Spleen (tissue), 7 donors: Measurements from ENCODE around the genes LSM5 and AVL9.

DNA sequence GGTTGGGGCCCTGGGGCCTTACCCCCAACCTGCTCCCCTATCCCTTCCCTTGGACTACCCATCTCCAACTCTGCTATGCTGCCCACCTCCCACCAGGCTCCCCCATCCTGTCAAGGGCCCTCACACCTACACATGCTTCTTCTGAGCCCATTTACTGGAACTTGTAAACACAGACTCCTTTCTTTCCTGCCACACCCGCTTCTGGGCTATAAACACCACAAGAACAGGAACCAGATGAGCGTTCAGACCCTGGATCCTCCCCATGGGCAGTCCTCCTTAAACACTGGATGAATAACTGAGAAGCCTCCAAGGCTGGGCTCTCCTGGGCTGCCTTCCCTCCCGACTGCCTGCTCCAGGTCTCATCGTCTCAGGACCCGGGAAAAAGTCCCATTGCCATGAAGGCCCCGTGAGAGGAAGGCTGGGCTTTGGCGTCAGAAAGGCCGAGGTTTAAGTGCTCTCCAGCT is 15.5 kb upstream of the CRHR2 start:
- PRO-cap, 4 experiments: no peak in any of the 4 experiments
- RAMPAGE, long total RNA, 4 experiments: no peak in any of the 4 experiments

GRCh38 chr7:30799507-30799896 is 28.3 kb downstream of the MINDY4 start:
- PRO-cap, 4 experiments: no peak in any of the 4 experiments
- RAMPAGE, long total RNA, 4 experiments: no peak in any of the 4 experiments

DNA sequence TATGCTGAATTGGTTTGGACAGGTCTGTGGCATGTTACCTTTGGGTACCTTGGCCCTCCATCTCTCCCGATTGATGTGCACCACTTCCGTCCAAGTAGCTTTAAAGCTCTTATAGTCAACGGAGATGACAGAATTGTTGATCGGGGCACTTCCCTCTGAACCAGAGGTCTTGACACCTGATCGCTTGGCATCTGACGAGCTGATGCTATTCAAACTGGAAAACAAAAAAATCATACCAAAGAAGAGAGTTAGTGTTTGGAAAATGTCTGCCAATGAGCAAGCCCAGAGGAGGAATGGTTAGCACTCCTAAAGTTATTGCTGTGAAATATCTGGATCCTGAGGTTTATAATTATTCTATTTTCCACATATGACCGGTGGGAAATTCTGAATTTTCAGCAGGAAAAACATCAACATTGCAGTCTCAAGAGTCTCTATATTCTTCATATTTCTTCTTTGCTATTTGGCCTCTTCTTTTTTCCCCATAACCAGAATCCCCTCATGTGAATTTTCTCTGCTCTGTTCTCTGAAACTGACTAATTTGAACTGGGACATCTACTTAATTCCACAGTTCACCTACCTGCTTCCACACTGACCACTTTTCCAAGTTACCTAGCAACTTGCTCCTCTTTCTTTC is 136.1 kb downstream of the PPP1R17 start:
- PRO-cap, 4 experiments: no peak in any of the 4 experiments
- RAMPAGE, long total RNA, 4 experiments: no peak in any of the 4 experiments

GRCh38 chr7:31947936-31948273 is 122.3 kb downstream of the PDE1C start:
- PRO-cap, 4 experiments: no peak in any of the 4 experiments
- RAMPAGE, long total RNA, 4 experiments: no peak in any of the 4 experiments

GRCh38 chr7:32489849-32490850 is at the start of gene LSM5:
TSS of gene LSM5 (minus strand) at chr7:32490380.
- PRO-cap, 4 experiments: peak in 4 of 4 experiments; most common plus-strand start chr7:32490507 (in 4); most common minus-strand start chr7:32490380 (in 4)
- RAMPAGE, long total RNA, 4 experiments: start-site peak on the minus strand in 4 of 4 experiments, at chr7:32490369-32490400 at its widest, 381 to 945 reads per replicate

- PRO-cap, 4 experiments: peak in 4 of 4 experiments; most common plus-strand start chr7:32495521 (in 3); most common minus-strand start chr7:32495258 (in 4)
- RAMPAGE, long total RNA, 4 experiments: start-site peak on the plus strand in 4 of 4 experiments, at chr7:32495504-32495581 at its widest, 638 to 1,157 reads per replicate; start-site peak on the minus strand in 3 of 4 experiments, at chr7:32495233-32495298 at its widest, 36 to 59 reads per replicate
Measured at GRCh38 chr7:32495124-32495747, at the start of gene AVL9. TSS of gene AVL9 (plus strand) at chr7:32495489.

- PRO-cap, 4 experiments: peak in 1 of 4 experiments; most common plus-strand start chr7:33070327 (in 1)
- RAMPAGE, long total RNA, 4 experiments: no peak in any of the 4 experiments
Measured at GRCh38 chr7:33070159-33070484, 7.5 kb upstream of the NT5C3A start.

GRCh38 chr7:33095004-33095604 is 14.1 kb downstream of the RP9 start:
- PRO-cap, 4 experiments: no peak in any of the 4 experiments
- RAMPAGE, long total RNA, 4 experiments: no peak in any of the 4 experiments

DNA sequence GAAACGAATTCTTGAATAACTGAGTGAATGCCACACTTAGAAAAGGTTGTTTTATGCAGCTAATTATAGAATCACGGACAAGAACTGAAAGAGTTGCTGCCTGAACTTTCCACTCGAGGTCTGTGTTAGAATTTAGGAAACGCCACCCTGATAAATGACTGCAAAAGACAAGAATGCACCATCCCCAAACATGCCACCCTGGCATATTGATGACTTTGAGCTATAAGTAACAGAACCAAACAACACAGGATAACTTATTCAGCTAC is 1.1 kb downstream of the RP9 start:
- PRO-cap, 4 experiments: peak in 2 of 4 experiments; most common minus-strand start position 122 of the sequence (in 2)
- RAMPAGE, long total RNA, 4 experiments: no peak in any of the 4 experiments

- PRO-cap, 4 experiments: no peak in any of the 4 experiments
- RAMPAGE, long total RNA, 4 experiments: no peak in any of the 4 experiments
Measured at GRCh38 chr7:35254632-35255106, 769 bp upstream of the TBX20 start.

DNA sequence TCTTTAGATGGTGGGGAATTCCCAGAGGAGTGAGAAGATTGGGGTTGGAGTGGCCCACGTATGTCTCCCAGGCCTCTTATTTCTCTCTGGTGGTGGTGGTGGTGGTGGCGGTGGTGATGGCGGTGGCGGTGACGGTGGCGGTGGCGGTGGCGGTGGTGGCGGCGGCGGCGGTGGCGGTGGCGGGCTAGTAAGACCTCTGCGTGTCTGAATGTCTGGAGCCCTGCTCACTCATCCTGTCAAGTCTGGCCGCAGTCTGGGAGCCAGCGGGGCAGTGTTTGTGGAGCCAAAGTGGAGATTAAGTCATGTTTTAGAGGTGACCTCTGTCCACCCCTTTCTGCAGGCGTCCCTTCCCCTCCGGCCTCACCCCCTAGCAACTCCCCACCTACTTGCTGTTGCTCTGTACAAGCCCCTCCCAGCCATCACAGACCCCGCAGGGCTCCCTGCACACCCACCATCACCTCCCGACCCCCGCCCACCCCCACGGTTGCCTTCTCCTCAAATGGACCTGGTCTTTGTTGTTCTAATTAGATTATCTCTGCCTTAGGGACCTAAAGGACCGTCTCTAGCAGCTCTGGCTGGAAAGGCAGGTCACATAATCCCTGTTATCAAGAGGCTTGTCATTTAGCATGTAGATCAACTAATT is 165.0 kb upstream of the TBX20 start:
- PRO-cap, 4 experiments: no peak in any of the 4 experiments
- RAMPAGE, long total RNA, 4 experiments: no peak in any of the 4 experiments

DNA sequence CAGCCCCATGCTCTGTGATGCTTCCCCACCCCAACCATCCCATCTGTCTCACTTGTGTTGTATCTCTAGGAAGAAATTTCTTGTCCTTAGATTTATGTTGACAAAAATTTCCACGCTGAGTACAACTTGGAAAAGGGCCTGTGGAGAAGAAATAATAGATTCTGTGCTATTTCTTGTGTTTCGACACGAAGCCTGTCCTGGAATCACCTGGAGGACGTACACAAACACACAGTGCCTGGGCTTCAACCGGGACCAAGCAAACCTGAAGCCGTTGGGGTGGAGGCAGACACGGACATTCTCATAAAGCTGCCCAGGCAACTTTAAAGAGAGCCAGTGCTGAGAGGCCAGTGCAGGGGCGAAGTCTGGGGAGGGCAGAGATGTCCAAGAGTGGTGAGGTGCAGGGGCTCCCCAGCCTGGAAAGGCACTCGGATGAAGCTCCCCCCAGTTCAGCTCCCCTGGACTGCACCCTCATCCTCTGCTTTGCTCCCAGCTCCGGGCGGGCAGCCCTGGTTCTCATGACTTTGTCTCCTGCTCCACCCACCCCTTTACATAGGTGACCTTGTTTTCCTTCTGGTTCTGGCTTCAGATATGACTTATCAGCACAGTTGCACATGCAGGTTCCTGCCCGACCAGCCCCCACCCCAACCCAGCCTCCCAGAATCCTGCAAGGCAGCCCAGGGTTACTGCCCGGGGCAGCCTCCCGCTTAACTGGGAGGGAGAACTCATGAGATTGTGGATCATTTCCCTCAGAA is 60.8 kb upstream of the EEPD1 start:
- PRO-cap, 4 experiments: peak in 4 of 4 experiments; most common minus-strand start position 482 of the sequence (in 4)
- RAMPAGE, long total RNA, 4 experiments: no peak in any of the 4 experiments

DNA sequence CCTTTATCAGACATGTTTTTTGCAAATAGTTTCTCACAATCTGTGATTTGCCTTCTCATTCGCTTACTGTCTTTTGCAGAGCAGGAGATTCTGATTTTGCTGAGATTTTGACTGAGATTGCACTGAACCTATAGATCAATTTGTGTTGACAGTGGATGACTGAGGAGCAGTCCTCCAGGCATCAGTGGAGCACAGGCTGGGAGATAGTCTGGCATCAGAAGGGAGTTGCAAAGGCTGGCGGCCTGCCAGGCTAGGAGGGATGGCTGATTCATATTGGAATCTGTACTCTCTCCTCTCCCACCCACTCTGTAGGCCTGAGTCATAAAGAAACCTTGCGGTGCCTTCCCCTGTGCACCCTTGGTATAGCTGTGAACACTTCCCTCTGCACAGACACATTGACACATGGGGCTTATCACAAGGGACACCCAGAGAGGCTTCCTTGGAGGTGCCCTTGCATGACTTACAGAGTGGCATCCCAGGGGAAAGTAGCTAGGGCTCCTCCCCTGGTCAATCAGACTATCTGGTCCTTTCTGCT is 37.6 kb upstream of the EEPD1 start:
- PRO-cap, 4 experiments: no peak in any of the 4 experiments
- RAMPAGE, long total RNA, 4 experiments: no peak in any of the 4 experiments

- PRO-cap, 4 experiments: no peak in any of the 4 experiments
- RAMPAGE, long total RNA, 4 experiments: no peak in any of the 4 experiments
Measured at GRCh38 chr7:36126767-36127068, 26.3 kb upstream of the EEPD1 start.

- PRO-cap, 4 experiments: no peak in any of the 4 experiments
- RAMPAGE, long total RNA, 4 experiments: no peak in any of the 4 experiments
Measured at GRCh38 chr7:36127069-36127759, 25.8 kb upstream of the EEPD1 start.

DNA sequence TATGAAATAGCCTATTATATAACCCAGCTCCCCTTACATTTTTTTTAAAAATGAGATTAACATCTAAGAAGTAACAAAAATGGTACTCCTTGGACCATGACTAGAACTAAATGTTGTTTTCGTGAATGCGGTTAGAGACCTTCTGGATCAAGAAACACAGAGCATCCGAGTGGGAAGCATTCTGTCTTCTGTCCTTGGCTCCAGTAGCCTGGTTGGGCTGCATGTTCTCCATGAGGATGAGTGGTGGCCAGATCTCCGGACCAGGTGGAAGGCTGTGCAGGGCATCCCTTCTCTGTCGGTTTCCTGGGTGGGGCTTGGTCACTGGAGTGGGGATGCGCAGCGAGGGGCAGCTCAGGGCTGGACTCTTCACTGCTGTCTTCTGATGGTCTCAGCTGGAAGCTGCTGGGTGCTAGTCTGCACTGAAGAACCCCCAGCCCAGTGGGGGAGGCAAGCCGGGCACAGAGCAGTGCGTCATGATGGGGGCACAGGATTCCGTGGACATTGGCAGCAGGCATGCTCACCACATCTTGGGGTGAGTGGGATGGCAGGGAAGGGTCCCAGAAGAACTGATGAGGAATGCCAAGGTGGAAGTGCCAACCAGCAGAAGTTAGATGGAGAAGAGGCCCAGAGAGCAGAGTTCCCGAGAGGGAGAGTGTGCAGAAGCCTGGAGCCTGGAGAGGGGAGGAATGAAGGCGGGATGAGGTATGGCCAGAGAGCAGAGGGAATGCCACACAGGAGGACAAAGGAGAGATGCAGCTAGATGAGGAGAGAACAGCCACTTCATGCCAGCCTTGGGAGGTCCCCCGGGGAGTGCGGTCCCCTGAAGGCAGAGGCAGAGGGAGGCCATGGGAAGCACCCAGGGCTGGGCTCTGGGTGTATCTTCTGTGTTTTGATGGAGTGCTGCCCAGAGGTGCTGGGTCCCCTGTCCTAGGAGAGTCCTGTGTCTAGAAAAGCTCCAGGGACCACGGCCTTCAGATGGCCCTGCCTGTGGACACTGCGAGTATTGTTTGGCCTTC is 39.9 kb downstream of the EEPD1 start:
- PRO-cap, 4 experiments: no peak in any of the 4 experiments
- RAMPAGE, long total RNA, 4 experiments: no peak in any of the 4 experiments

GRCh38 chr7:36226850-36227734 is 74.0 kb downstream of the EEPD1 start:
- PRO-cap, 4 experiments: no peak in any of the 4 experiments
- RAMPAGE, long total RNA, 4 experiments: no peak in any of the 4 experiments

GRCh38 chr7:36494855-36495226 is 105.2 kb downstream of the ANLN start:
- PRO-cap, 4 experiments: no peak in any of the 4 experiments
- RAMPAGE, long total RNA, 4 experiments: no peak in any of the 4 experiments

DNA sequence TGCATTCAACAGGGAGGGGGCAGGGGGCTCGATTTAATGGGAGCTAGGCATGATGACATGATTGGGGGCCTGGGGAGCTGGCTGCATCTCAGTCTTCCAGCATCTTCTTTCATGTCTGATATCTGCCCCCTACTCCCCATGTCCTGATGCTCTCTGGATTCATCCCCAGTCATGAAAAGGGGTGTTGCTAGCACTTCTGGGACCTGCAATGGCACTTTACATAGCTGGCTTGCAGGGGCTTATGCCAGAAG is 95.0 kb downstream of the AOAH start:
- PRO-cap, 4 experiments: peak in 1 of 4 experiments; most common minus-strand start position 107 of the sequence (in 1)
- RAMPAGE, long total RNA, 4 experiments: no peak in any of the 4 experiments

DNA sequence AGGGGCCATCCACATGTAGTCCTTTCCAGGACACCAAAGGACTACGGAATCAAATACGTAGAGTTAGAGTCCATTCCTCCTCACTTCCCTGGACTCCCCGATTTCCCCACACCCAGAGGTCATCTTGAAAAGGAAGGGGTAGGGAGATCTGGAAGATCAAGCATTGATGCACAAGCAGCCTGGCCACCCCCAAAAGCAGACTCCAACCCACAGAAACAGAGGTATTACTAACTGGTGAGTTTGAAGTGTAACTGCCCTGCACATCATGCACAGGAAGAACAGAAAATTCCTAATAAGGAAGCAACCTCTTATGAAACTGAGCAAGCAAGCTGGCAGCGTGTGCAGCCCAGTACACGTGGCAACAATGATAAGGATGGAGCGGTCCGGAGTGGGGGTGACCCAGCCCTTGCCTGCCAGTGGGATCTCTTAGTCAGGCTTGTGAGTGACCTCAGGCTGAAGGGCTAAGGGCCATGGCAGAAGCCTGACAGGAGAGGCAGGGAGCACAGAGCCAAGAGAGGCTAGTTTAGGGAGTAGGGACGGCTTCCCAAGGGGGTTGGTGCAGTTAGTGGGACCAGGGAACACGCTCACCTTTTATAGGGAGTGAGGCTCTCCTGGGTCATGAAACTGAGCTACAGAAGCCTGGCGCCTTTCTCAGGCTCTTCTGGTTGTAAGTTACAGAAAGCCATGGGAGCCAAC is 22.0 kb upstream of the AOAH start:
- PRO-cap, 4 experiments: no peak in any of the 4 experiments
- RAMPAGE, long total RNA, 4 experiments: no peak in any of the 4 experiments